GM23248 (cell line): ENCODE results near the genes SLC7A6 and UTP4.

GRCh38 chr16:67931212-67931746 is 383 bp downstream of the CTRL start:
- RAMPAGE, long total RNA: no peak

DNA sequence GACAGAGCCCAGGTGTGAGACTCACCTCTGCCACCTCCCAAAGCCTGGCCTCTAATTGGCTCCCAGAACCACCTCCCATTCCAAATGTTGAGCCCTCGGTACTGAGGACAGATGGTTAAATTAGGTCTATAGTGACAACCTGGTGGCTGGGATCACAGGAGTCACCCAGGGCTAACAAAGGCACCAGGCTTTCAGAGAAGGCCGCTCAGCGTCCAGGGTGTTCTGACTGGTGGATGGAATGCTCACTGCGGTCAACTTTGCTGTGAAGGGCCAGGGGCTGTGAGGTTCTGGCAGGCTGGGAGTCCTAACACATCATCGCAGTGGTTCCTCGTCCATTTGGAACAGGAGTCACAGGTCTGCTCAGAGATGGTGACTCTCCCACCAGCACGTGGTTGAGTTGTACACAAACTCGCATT is 370 bp upstream of the CTRL start:
- RAMPAGE, long total RNA: no peak

DNA sequence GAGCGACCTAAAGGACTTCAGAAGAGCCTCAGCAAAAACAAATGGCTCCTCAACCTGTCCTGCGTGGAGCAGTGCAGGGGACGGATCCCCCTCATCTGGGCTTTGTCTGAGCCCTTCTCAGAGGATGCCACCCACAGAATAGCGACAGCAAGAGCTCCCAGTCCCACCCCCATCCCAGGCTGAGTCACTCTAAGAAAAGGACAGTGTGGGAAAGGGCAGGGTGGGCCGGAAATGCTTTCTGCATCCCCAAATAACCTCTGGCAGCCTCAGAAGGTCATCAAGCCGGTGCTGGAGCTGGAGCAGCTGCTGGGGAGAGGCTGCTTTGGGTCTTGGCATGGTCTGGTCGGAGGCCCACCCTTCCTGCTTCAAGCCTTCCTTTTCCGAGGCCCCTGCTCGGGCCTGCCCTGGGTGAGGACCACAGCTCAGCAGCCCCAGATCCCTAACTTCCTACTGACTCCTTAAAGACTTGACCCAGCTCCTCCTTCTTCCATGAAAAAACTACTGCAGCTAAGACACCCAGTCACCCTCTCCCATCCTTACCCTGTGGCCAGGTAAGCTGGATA is 8.8 kb downstream of the SLC12A4 start:
- RAMPAGE, long total RNA: no peak

DNA sequence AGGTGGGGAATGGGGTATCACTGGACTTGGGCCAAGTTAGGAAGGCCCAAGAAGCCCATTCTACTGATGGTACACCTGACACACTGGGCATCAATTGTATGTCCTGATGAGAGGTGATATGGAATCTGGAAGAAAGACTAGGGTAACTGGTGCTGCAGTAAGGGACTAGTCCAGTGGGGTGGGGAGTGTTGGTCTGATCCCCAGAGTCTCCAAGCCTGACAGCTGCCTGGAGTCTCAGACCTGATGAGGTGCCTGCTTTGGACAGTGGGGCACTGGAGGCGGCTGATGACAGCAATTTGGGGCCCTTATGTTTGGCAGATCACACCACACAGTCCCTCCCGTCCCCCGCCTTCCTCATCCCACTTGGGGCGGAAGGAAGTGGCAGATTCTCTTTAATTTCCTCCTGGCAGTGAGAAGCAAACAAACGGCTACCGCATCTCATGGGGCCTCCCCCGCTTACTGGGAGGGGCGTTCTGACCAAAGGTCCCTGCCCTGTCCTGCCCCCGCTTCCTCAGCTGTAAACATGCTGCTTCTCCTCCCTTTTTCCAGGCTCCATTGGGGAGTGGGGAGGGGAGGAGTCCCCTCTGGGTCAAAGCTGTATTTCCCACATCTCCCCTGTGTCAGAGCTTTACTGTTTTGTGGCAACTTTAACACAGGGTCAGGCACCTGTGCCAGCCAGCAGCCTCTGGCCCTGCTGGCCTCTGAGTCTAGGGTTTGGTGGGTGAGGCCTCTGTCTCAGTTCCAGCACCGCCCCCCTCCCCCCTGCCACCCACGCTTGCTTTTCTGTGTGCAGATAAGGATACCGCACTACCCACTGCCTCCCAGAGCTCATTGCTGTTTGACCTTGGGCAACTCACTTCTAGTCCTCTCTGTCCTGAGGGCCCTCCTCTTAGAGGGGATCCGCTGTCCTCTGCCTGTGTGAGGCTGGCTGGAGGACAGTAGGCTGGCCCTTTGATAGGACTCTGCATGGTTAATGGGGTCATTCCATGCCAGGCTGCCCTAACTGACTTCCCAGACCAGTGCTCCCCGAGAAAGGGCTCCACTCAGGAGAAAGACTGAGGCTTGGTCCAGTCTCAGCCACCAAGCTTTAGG is 5.4 kb upstream of the NFATC3 start:
- RAMPAGE, long total RNA: no peak

- RAMPAGE, long total RNA: no peak
Observed at GRCh38 chr16:68264380-68265212, at the start of gene SLC7A6. Gene SLC7A6 (plus strand): TSS chr16:68264526.

DNA sequence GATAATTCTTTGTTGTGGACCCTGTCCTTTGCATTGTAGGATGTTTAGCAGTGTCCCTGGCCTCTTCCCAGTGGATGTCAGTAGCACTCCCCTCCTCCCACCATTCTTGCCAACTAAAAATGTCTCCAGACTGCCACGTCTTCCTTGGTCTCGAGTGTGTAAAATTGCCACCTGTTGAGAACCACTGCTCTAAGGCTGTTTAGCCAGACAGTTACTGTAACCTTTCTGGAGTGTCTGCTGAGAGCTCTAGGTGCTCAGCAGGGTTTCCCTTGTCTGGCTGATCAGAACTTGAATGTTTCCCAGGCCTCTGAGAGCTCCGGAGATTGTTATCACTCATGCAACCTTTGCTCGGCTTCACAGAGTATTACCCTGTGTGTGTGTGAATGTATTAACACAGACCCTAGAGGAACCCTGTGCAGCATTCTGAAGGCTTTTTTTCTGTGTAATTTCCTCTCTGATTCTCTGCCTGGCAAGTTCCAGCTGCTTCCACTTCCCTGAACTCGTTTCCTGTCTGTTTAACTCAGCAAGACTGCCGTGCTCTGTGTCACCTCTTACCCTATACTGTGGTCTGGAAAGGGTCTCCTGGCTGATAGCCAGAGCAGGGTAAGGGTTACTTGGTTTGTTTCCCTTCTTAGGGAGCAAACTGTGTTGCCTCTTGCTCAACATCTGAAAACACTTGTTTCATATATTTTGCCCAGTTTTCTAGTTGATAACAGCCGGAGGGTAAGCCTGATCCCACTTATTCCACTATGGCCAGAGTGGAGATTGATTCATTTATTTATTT is 21.6 kb downstream of the PRMT7 start:
- RAMPAGE, long total RNA: no peak

DNA sequence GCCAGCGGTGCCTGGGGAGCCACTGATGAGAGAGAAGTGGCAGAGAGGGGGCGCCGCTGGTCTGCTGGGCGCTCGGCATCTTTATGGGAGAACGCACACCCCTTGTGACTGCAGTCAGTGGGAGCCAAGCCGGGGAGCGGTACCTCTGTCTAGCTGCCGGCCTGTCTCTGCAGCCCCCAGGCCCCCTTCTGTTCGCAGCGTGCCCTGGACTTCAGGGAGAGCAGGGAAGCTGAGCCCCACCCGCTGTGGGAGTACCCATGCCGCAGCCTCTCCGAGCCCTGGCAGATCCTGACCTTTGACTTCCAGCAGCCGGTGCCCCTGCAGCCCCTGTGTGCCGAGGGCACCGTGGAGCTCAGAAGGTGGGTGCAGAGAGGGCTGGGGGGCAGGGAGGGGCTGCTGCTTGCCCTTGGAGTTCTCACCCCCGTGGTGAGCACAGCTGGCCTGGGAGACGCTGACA is 44.7 kb downstream of the PRMT7 start:
- RAMPAGE, long total RNA: no peak

- RAMPAGE, long total RNA: no peak
Observed at GRCh38 chr16:68520662-68521268, 18.3 kb upstream of the ZFP90 start.

- RAMPAGE, long total RNA: no peak
Observed at GRCh38 chr16:68540053-68540317, 894 bp downstream of the ZFP90 start.

DNA sequence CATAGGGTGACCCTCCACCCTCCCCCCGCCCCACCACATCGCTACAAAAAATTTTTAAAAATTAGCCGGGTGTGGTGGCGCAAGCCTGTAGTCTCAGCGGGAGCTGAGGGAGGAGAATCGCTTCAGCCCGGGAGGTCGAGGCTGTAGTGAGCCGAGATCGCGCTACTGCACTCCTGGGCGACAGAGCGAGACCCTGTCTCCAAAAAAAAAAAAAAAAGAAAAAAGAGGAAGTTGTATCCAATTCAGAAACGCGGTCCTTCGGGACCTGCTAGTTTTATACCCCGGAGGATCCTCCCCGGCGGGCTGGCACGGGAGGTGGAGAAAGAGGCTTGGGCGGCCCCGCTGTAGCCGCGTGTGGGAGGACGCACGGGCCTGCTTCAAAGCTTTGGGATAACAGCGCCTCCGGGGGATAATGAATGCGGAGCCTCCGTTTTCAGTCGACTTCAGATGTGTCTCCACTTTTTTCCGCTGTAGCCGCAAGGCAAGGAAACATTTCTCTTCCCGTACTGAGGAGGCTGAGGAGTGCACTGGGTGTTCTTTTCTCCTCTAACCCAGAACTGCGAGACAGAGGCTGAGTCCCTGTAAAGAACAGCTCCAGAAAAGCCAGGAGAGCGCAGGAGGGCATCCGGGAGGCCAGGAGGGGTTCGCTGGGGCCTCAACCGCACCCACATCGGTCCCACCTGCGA is 432 bp upstream of the CDH3 start:
- RAMPAGE, long total RNA: no peak

- RAMPAGE, long total RNA: no peak
Observed at GRCh38 chr16:68646499-68646916, 1.4 kb downstream of the CDH3 start.

DNA sequence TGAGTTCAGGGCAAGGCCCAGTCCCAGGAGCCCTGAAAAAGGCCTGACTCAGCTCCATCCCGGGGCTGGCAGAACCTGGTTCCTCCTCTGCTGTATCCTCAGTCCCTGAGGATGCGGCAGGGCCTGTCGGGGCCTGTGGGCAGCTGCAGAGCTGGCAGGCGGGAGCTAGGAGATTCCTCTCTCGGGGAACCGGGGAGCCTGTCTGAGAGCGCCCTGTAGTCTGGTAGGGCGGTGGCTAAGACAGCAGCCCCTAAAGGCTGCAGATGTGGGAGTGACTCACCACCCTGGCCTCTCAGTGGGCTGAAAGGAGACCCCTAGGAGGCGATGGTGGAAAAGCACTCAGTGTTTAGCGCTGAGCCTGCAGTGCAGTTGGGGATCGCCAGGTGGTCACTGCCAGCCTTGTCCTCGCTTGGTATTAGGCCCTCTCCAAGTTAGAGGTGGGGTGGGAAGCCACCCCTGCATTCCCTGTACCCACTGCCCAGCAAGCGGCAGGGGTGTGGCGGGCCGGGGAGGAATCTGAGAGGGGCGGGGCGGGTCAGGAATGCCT is 29.7 kb upstream of the CDH1 start:
- RAMPAGE, long total RNA: no peak

GRCh38 chr16:68744430-68745215 is 7.5 kb downstream of the CDH1 start:
- RAMPAGE, long total RNA: no peak

DNA sequence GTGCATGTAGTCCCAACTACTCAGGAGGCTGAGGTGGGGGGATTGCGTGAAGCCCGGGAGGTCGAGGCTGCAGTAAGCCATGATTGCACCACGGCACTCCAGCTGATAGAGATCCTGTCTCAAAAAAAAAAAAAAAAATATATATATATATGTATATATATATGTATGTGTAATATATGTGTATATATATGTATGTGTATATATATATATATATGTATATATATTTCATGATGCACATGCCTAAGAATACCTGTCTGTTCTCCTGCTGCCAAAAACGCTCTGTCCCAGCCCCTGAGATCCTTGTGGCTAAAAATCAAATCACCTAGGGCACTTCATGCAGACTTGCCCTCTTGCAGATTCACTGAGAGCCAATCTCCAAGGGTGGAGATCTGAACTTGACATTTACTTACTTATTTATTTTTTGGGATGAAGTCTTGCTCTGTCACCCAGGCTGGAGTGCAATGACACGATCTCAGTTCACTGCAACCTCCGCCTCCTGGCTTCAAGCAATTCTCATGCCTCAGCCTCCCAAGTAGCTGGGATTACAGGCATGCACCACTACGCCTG is 8.4 kb downstream of the CDH1 start:
- RAMPAGE, long total RNA: no peak

DNA sequence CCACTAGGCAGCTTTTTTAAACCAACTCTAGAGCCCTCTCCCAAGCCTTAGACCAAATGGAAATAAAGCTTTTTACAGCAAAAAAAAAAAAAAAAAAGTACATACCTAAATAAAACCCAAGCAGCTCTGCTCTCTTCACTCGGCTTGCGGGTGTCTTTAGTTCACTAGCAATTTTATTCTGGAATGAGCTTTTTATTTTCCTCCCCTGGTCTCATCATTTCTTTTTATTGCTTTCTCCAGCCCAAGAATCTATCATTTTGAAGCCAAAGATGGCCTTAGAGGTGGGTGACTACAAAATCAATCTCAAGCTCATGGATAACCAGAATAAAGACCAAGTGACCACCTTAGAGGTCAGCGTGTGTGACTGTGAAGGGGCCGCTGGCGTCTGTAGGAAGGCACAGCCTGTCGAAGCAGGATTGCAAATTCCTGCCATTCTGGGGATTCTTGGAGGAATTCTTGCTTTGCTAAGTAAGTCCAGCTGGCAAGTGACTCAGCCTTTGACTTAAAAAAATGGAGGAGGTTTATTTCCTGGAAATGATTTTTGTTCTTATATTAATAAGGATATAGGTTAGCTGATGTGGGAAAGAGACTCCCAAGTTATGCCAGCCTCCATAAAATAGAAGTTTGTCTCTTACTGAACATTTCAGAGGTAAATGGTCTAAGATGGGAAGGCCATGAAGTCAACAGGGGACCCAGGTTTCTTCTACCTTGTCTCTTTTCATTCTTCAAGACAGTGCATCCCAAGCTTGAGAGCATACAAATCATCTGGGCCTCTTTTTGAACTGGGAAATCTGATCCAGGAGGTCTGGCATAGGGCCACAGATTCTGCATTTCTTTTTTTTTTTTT is 19.9 kb upstream of the TANGO6 start:
- RAMPAGE, long total RNA: no peak

DNA sequence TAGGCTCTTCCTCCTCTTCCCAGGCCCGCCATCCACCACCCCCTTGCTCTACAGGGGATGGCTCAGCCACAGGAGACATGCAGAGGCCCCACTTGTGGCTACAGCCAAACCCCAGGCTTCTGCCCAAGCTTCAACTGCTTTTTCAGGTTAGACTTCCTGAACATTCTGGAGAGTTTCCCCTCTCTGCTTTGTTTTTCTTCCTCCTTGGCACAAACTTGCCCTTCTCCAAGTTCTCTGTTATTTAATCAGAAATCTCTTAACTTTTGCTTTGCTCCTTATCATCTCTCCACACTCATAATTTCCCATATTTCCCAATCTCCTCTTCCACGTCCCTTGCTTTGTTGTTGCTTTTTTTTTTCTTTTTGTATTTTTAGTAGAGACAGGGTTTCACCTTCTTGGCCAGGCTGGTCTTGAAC is 18.2 kb upstream of the HAS3 start:
- RAMPAGE, long total RNA: no peak

- RAMPAGE, long total RNA: start-site peak on the plus strand at chr16:69132644-69132649, 72 and 66 reads in 2 replicates
Observed at GRCh38 chr16:69132412-69133199, at the start of gene UTP4. Gene UTP4 (plus strand): TSS chr16:69132649.

DNA sequence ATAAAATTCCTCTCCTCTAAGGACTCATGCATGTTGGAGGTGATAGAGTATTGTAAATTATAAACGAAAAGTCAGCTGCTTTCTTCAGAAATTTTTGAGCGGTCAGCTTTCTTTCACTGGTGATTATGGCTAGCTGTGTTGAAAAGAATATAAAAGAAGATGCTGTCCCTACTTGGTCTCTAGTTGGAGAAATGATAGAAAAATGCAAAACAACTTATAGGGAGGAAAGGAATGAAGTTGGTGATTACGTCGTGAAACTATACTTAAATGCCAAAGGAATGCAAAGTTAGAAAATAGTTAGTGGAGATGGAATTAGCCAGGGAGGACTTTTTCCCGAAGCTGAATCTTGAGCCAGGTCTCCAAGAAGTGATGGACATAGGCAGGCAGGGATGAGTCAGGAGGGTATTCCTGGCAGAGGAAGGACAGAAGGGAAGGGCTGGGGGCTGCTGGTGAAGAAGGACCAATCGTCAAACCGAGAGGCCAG is 1.6 kb downstream of the SNTB2 start:
- RAMPAGE, long total RNA: no peak

DNA sequence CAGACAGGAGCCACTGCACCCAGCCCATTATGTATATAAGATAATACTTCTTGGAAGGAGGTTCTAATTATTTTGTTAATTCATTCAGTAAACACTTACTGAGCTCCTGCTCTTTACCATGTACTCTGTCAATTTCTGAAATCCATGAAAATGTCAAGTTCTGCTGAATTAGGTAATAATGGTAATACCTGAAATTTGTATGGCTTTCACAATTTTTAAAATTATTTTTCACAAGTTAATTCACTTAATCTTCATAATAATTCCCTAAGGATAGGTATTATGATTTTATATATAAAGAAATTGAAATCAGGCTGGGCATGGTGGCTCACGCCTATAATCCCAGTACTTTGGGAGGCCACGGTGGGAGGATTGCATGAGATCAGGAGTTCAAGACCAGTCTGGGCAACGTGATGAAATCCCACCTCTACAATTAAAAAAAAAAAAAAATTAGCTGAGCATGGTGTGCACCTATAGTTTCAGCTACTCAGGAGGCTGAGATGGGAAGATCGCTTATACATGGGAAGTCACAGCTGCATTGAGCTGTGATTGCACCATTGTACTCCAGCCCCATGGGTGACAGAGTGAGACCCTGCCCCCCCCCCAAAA is 29.2 kb downstream of the SNTB2 start:
- RAMPAGE, long total RNA: no peak

DNA sequence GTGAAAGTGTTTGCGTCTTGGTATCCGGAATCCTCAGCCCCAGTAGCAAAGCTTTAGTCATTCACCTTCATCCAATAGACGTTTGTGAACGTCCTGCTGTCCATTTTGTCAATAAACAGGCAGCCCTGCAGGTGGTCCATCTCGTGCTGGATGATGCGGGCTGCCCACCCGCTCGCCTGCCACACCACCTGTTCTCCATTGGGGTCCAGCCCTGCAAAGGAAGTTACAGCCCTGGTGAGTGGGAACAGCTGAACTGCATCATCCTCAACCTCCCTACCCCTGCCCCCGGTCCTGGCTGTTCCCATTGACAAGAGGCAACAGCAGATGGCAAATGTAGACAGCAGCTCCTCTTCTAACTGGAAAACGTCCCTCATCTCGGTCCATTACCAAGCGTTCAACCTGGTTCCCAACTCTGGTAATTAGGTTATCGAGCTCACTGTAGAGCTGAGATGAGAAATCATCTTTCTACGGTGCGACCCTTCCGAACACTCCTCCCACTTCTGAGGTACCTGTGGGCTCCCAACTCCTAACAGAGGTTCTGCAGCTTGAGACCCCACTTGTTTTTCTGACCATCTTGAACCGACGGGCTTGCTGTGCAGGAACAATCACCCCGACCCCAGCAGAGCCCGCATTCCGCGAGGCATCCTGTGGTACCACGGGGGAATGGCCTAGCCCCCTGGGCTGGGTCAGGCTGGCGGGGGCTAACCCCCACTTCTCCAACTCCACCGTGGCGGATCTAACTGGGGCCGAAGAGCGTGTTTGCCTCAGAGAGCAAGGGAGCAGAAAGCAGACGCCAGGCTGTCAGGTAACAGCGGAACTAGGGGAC is 1.2 kb downstream of the PDF start:
- RAMPAGE, long total RNA: no peak